ENCODE results near the gene CFC1B.

DNA sequence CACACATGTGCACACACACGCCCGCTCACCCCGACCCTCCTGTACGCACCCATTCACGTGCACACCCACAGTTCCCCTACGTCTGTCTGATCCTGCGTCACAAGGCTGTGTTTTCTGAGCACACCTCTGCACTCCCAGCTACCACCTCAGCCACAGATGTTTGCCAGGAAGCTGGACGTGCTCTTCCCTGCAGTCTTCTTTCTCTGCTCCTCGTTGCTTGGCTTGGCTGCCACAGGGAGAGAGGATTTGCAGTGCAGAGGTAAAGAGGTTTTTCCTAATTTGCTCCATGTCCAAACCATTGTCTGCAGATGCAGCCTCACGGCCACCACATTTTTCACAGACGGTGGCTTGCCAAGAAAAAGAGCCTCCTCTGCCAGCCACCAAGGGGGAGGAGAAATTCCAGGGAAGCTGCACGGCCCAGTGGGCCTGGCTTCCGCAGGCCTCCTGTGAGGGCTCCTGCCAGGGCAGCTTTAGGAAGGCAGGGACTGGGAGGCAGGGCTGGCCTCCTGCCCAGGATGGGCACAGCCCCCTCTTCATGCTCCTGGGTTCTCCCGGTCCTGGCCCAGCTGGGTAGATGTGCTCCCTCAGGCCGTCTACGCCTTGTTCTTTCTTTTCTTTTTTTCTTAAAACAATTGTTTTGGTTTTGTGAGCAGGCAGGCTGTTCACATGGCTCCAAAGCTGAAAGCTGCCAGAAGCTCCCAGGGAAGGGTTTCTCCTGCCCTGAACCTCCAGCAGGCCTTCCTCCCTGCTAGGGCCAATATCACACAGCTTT is 29.3 kb upstream of the HS6ST1 start:
- PRO-cap: no peak
- RAMPAGE, long total RNA, 2 experiments: no peak in any of the 2 experiments

GRCh38 chr2:128654268-128654863 is 335.7 kb upstream of the HS6ST1 start:
- PRO-cap: no peak
- RAMPAGE, long total RNA, 2 experiments: no peak in any of the 2 experiments

DNA sequence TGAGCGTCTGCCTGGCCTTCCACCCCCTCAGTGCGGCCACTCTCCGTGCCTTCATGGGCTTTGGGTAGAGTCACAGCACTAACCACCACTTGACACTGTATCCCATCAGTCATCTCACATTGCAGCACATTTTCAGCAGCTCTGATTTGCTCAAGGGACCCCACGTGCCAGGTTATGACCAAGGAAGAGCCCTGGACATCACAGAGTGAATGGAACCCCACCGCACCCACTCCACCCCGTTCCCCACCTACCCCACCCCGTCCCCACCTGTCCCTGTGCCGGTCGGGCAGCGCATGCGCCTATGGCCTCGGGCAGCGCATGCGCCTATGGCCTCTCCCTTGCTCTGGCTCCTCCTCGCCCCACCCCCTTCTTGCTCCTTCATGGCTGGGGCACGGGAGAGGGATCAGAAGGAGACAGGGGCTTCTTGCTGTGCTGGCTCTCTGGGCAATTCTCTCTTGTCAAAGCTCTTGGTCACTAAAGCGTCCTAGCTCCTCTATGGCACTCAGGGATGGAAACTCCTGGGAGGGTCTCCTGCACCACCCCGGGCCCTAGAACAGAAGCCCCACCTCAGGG is 371.7 kb upstream of the HS6ST1 start:
- PRO-cap: no peak
- RAMPAGE, long total RNA, 2 experiments: no peak in any of the 2 experiments

DNA sequence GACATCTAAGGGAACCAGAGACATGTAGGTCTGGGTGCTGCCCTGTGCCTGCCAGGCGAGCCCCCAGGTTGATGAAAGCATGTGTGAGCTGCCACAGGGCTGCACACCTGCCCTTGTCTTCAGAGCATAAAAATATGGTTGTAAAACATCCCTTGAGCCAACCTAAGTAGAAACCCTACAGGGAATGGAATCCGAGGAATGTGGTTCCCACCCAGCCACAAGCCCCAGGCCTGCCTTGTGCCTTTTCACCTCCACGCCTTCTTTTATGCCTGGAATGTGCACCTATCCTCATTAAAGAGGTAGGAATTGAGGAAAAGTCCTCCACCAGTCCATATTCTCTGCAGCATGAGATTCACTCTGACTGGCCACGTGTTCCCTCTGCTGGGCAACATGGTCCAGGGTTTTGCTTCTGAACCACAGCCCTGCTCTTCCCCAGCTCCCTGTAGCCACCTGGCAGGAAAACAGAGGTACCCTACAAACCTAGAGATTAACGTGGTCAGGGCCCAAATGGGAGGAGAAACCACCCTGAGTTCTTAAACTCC is 788.0 kb upstream of the RAB6C start:
- PRO-cap: no peak
- RAMPAGE, long total RNA, 2 experiments: no peak in any of the 2 experiments

- PRO-cap: no peak
- RAMPAGE, long total RNA, 2 experiments: start-site peak on the minus strand in 1 of 2 experiments, at chr2:129934294-129934330 at its widest, 12 reads per replicate
These were observed 45.3 kb upstream of the RAB6C start for GRCh38 chr2:129934009-129934684.

DNA sequence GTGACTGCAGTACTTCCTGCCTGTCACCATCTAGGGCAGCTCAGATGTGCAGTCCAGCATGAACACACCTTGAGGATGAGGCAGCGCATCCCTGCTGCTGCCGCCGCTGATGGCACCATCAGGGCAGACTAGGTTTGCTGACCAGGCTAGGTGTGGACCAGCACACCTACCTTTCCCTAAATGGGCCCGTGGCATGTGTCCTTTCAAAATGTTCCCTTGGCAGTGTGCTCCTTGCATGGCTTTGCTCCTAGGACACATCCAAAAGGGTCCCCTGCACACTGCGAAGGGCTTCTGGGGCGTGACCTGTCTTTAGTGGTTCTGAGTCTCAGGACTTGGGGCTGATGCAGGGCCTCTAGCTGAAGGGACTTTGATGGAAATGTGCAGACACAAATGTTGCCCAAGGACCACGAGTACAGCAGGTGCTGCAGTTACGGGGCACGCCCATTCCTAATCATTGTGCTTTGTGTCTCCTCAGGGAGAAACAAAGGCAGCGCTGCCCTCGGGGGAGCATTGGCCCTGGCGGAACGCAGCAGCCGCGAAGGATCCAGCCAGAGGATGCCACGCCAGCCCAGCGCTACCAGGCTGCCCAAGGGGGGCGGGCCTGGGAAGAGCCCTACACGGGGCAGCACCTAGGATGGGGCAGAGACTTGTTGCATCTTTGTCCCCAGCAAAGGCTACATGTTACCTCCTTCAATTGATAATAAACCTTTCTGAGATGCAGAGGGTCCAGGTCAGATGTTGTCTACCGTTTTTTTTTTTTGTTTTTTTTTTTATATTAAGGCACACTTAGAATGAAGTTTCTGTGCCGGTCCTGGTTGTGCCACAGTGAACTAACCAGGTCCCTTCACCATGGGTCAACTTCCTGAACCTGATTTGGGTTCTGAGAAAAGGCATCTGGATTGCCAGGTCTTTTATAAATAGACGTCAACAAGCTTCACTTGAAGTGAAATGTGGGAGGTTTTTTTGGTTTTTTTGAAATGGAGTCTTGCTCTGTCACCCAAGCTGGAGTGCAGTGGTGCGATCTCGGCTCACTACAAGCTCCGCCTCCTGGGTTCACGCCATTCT is 7.9 kb downstream of the TUBA3E start:
- PRO-cap: no peak
- RAMPAGE, long total RNA, 2 experiments: no peak in any of the 2 experiments

DNA sequence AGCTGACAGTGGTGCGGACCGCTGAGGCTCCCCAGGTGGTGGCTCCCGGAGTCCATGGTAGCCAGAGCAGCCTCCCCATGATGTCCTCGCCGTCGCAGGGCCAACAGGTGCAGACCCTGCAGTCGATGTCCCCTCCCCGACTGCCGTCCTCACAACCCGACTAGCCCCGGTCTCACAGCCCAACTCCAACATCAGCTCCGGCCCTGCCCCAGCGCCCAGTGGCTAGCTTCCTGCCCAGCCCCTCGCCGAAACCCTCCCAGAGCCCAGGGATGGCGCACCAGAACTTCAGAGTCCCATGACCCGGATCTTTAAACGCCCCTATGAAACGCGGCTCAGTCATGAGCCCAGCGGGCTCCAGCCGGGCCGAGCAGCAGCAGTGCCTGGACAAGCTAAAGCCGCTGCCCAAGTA is 53.7 kb upstream of the TUBA3E start:
- PRO-cap: no peak
- RAMPAGE, long total RNA, 2 experiments: no peak in any of the 2 experiments

DNA sequence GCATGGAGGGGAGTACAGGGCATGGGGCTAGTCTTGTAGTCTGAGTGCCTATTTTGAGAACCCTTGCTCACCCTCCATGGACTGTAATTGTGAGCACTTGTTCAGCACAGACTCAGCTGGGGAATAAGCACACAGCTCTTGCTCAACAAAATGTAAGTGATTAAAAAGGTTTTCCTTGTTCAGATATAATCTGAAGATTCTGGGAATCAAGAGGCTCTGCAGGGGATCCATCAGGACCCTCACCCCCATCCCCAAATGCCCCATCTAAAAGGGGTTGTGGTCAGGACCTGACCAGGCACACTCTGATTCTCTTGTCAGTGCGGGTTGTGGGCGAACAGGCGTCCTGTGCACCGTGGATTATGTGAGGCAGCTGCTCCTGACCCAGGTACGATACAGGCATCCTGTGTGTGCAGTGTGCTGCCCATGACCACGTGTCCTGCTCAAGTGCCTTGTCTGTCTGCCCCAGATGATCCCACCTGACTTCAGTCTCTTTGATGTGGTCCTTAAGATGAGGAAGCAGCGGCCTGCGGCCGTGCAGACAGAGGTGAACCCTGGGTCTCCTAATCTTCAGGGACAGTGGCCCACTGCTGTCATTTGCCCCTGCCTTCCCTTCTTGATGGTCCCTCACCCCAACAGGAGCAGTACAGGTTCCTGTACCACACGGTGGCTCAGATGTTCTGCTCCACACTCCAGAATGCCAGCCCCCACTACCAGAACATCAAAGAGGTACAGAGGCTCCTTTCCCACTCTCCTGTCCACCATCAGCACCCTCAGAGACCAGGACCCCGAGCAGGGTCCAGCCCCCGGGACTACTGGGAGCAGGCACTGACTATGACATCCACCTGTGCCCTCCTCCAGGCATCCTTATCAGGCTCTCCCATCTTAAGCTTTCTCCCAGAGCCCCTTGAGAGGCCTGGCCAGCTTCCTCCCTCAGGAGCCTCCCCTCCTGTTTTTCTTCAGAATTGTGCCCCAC is 14.7 kb downstream of the PTPN18 start:
- PRO-cap: no peak
- RAMPAGE, long total RNA, 2 experiments: no peak in any of the 2 experiments

- PRO-cap: no peak
- RAMPAGE, long total RNA, 2 experiments: no peak in any of the 2 experiments
These were observed 19.2 kb downstream of the PTPN18 start for GRCh38 chr2:130375046-130375441.

GRCh38 chr2:130520870-130521405 is at the start of gene CFC1B:
Gene CFC1B, plus strand, starts transcription at chr2:130521222.
- PRO-cap: no peak
- RAMPAGE, long total RNA, 2 experiments: no peak in any of the 2 experiments

DNA sequence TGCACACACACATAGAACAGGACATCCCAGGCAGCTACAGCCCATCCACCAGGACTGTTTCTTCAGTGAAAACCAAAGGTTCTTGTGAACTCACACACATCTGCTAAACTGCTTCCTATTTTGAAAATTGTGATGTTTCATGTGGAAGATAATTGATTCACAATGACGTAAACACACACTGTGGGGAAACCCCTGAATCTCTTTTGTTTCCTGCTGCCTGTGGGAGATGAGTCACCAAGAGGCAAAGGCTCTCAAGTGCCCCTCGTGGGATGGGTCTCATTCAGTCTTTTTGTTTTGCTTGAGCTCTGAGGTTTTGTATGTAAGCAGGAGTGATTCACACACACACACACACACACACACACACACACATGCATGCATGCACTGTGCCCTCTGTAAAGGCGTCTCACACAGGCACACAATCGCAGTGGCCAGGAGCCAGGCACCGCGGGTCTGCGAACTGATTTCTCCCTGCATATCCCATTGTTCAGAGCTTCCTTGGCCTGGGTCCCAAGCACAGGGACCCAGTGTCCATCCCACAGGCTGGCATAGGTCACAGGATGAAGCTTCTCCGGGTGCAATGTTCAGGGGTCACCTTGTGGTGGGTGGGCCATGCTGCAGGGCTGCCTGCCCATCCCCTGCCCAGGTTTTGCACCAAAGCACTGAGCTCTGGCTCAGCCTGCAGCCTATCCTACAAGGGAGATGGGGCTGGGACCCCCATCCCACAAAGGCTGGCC is 12.1 kb upstream of the ARHGEF4 start:
- PRO-cap: unidirectional peak, minus-strand start at position 110 of the sequence
- RAMPAGE, long total RNA, 2 experiments: no peak in any of the 2 experiments

GRCh38 chr2:130837646-130838247 is 1.0 kb downstream of the ARHGEF4 start:
- PRO-cap: no peak
- RAMPAGE, long total RNA, 2 experiments: no peak in any of the 2 experiments

GRCh38 chr2:131081107-131081565 is 12.1 kb downstream of the FAM168B start:
- PRO-cap: no peak
- RAMPAGE, long total RNA, 2 experiments: no peak in any of the 2 experiments

- PRO-cap: no peak
- RAMPAGE, long total RNA, 2 experiments: no peak in any of the 2 experiments
These were observed 46.4 kb downstream of the PLEKHB2 start for GRCh38 chr2:131151158-131152306.

DNA sequence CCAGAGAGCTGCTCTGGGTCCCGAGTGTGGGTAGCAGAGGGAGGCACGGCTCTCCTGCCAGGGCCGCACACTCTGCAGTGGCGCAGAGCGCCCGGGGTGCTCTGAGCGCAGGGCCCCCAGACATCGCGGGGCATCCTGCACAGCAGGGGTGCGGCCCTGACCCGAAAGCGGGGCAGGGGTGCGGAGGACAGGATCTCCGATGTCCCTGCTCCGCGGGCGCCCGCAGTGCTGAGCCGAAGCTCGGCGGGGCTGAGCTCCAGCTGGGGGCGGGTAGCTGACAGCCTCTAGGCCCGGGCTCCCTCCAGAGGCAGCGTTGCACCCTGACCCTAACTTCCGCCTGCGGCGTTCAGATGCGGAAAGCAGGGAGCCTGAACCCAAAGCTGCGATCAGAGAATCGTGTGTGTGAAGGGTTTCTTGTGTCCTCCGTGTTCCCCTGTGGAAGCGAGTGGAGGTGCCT is 30.6 kb upstream of the RAB6D start:
- PRO-cap: no peak
- RAMPAGE, long total RNA, 2 experiments: no peak in any of the 2 experiments

DNA sequence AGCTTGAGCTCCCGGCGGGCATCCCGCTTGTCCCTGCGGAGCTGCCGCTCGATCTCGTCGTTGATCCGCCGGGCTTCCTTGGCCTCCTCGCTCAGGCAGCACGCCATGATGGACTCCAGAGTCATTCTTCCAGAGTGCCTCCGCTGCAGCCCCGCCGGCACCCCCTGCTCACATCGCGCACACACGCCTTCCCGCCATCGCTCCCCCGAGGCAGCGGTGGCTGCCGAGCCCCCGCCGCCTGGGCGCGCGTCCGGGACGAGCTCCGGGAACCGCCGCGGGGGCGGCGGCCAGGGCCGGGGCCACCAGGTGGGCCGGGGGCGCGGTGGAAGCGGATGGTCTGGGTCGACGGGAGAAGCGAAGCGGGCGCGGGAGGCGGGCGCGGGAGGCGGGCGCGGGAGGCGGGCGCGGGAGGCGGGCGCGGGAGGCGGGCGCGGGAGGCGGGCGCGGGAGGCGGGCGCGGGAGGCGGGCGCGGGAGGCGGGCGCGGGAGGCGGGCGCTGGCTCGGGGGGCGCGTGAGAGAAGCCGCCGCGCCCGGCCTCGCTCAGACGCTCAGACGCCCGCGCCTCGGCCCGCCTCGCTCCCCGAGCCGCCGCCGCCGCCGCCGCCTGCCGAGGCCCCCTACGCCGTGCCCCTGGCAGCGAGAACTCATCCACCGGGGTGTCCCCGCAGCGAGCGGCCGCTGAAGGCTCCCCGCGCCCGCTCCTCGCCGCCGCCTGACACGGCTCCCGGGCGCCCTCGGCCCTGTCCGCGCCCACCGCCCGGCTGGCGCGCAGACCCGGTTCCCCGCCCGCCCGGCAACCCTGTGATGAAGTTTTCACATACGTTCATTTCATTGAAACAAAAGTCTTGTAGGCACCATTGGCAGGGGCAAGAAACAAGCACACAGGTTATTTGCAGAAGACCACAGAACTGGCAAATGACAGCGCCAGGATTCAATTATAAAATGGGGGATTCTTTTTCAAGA is 50.9 kb upstream of the TUBA3D start:
- PRO-cap: no peak
- RAMPAGE, long total RNA, 2 experiments: no peak in any of the 2 experiments

- PRO-cap: no peak
- RAMPAGE, long total RNA, 2 experiments: no peak in any of the 2 experiments
These were observed 31.1 kb upstream of the TUBA3D start for GRCh38 chr2:131444684-131445295.

- PRO-cap: no peak
- RAMPAGE, long total RNA, 2 experiments: start-site peak on the plus strand in 2 of 2 experiments, at chr2:131479303-131479364 at its widest, 103 to 382 reads per replicate
These were observed 3.2 kb downstream of the TUBA3D start for GRCh38 chr2:131479077-131479567.

- PRO-cap: no peak
- RAMPAGE, long total RNA, 2 experiments: no peak in any of the 2 experiments
These were observed 1.2 kb upstream of the MZT2A start for GRCh38 chr2:131493226-131493990.

DNA sequence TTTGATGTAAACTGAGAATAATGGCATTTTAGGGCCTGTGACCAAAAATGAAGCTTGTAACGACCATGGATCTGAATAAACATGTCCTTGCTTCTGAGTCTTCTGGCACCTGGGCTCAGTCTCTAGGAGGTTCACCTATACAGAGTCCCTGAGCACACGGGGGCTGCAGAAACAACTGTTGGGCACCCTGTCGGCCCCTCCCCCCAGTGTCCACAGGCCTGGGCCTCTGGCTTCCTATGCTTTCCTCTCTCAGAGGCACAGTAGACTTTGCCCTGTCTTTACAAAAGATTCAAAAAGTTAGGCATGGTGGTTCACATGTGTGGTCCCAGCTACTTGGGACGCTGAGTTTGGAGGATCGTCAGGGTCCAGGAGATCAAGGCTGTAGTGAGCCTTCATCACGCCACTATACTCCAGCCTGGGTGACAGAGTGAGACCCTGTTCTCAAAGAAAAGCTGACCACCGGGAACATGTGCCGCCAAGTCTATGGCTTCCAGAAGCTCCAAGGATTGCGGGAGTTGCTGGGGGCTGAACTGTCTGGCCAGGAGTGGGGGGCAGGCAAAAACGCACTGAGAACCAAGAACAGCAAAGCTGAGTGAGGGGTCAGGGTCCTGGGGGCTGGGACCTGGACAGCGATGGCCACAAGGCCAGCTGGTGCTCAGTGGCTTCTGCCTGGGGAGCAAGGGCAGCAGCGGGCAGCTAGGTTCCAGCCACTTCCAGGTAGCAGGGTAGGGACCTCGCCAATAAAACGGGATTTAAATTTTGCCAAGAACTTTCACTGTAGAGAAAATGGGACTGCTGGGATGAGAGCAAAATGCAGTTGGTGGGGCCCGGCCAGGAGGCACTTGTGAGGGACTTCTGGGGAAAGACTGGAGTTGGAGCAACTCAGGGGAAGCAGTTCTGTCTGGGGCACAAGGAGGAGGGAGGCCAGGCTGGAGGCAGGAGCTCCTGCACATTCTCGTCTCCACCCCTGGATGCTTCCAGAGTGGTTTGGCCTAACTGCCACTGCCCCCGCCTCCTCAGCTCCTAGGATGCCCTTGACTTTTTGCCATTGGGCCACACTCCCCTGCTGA is 5.9 kb upstream of the CCDC74A start:
- PRO-cap: no peak
- RAMPAGE, long total RNA, 2 experiments: no peak in any of the 2 experiments